Measurements from ENCODE around the genes OR52K2, OR51A7, OR51L1, OR52A5, HBG2, OR51B5, APBB1, ARFIP2 and RRP8.

GRCh38 chr11:3866252-3866634 is 10.8 kb downstream of the STIM1 start:
- PRO-cap, result no peak

DNA sequence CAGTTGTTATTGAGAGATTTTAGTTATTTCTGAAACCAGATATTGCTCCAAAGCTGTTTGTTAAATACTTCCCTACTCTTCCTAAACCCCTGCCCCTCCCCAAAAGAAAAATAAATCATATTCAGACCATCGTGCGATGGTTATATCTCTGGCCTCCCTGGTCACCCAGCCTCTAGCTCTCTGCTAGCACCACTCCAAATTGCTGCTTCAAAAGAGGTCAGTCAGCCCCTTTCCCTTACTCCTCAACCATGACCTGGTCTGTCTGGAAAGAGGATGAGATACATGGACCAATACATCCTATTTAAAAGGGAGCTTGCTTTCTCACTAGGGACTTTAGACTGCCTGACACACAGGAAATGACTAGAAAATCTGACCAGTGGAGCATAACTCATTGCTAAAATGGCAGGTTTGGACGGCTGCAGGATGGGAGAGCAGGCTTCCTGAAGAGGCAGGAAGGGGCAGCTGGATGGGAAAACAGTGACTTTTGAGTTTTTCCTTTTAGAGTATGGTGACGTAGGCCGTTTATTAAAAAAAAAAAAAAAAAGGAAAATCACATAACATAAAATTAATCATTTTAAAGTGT is 25.2 kb downstream of the STIM1 start:
- PRO-cap, result no peak

DNA sequence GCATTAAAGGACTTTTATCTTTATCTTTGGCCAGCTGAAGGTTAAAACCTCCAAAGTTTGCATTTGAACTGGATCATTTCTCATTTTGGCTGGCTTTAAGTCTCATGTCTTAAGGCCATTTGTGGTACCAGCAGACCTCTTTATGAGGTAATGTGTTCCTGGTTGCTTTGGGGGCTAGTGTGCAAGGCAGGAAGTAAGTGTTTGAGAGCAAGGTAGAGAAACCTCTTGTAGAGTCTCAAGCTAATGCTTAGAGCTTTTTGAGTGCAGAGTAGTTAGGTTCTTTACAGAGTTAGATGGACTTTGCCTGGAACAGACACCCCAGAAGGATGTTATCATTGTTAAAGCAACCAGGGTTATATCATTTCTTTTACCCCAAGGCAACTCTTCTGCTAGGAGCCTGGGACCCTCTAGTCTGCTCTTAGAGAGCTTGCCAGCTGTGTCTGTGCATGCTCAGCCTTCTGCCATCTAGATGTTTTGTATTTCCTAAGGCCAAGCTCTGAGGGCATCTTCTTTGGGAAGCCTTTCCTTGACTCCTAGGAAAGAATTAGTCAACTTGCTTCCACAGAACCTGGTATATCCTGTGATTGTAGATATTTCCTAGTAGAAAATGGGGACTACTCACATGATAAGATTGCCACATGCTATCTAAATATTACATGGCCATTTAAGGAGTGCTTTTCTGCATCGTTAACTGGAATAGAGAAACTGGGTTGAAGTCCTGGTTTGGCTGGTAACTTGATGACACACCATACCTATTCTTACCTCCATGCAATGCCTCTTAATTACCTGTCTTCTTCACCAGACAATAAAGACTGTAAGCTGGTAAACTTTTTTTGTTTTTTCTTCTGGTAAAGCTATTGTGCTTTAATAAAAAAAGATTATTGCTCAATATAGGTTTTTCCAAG is 87.5 kb downstream of the STIM1 start:
- PRO-cap, result no peak

DNA sequence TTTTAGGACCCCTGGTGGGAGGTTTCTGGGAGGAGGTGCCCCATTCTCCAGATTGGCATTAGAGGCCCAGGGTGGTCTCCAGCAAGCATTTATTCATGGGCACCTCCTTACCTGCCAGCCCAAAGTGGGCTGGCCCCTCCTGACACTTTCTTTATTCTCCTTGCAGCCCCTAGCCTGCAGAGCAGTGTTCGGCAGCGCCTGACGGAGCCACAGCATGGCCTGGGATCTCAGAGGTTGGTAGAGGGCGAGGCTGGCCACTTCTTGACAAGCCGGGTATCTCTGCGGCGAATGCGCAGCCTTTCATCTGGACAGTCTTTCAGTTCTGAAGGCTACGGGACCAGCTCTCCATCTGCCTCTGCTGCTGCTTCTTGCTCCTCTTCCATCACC is 8.3 kb upstream of the RRM1 start:
- PRO-cap, result no peak

DNA sequence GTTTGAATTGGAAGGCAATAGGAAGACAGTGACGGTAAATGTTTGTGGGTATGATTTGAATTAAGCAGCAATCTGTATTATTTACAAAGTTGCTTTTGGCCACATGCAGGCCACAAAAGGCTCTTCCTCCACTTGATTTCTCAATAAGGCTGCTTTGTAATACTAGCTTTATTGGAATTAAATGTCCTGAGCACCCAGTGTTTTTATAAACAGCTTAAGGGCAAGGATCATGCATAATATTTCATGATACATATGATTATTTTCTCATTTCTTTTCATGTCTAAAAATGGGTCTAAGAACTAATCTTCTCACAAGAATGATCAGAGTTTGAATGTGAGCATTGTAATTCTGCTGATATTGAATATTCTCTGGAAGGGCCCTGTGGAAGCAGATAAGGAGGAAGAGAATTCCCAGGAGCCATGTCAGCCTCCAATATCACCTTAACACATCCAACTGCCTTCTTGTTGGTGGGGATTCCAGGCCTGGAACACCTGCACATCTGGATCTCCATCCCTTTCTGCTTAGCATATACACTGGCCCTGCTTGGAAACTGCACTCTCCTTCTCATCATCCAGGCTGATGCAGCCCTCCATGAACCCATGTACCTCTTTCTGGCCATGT is at the start of gene OR52K2:
Gene OR52K2 (plus strand): TSS at position 375 of the 621 bp plus-strand sequence.
- PRO-cap, result no peak

- PRO-cap, result no peak
Observed at GRCh38 chr11:4903388-4903991, at the start of gene OR51A7. OR51A7 (plus strand) TSS chr11:4903783.

DNA sequence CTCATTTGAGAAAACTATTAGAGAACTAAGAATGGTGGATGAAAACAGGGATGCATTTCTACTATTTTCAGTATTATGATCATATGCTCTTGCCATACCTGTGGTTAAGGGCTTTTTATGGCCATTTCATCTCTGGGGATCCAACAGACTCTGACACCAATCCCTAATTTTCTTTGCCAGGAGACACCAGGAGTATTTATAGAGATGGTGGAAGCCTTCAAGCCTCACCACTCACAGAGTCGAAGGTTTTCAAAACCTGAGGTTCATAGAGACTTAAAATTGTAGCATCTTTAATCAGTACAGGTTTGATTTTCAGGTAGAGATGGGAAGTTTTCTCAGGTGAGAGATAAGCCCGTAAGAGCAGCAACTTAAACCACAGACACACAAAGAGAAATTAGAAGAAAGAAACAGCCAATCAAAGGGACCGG is at the start of gene OR51L1:
Gene OR51L1 (plus strand): TSS at position 239 of the 428 bp plus-strand sequence.
- PRO-cap, result no peak

DNA sequence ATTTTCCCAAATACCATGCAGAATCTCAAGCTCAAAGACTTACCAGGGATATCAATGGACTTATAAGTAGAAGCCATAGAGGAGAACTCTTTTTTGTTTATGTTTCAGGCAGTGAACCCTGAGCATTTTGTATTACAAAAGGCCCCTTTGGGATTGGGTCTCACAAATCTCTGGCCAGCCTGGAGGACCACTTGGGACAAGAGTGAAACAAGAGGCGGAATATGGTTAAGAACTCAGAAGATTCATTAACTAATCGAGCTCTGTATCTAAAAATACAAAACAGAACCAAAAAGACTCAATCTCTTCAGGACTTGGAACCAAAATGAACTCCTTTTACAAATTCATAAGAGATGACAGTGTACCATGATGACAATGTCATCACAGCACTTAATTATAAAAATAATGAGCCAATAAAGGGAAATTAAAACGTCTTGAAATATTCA is at the start of gene OR52A5:
Gene OR52A5 (minus strand): TSS at position 89 of the 443 bp plus-strand sequence.
- PRO-cap, result no peak

DNA sequence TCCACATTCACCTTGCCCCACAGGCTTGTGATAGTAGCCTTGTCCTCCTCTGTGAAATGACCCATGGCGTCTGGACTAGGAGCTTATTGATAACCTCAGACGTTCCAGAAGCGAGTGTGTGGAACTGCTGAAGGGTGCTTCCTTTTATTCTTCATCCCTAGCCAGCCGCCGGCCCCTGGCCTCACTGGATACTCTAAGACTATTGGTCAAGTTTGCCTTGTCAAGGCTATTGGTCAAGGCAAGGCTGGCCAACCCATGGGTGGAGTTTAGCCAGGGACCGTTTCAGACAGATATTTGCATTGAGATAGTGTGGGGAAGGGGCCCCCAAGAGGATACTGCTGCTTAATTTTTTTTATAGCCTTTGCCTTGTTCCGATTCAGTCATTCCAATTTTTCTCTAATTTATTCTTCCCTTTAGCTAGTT is at the start of gene HBG2:
Gene HBG2 (minus strand): TSS at position 118 of the 423 bp plus-strand sequence.
- PRO-cap, result no peak

- PRO-cap, result no peak
Observed at GRCh38 chr11:5343389-5343711, at the start of gene OR51B5. OR51B5 (minus strand) TSS chr11:5343524.

- PRO-cap, result no peak
Observed at GRCh38 chr11:5698208-5698576, 8.6 kb downstream of the TRIM22 start.

DNA sequence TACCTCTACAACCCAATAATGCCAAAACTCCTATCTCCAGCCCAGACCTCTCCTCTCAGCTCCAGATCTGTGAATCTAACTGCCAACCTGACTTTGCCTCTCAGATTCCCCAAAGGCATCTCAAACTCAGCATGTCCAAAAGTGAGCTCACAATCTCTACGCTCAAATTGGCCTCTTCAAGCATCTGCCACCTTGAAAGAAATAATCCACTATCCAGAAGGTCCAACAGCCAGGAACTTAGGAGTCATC is 8.9 kb downstream of the SMPD1 start:
- PRO-cap, result no peak

GRCh38 chr11:6418071-6419329 is at the start of gene APBB1:
APBB1 (minus strand) TSS chr11:6419094.
- PRO-cap, result bidirectional peak, plus-strand start at chr11:6419155, minus-strand start at chr11:6419057

DNA sequence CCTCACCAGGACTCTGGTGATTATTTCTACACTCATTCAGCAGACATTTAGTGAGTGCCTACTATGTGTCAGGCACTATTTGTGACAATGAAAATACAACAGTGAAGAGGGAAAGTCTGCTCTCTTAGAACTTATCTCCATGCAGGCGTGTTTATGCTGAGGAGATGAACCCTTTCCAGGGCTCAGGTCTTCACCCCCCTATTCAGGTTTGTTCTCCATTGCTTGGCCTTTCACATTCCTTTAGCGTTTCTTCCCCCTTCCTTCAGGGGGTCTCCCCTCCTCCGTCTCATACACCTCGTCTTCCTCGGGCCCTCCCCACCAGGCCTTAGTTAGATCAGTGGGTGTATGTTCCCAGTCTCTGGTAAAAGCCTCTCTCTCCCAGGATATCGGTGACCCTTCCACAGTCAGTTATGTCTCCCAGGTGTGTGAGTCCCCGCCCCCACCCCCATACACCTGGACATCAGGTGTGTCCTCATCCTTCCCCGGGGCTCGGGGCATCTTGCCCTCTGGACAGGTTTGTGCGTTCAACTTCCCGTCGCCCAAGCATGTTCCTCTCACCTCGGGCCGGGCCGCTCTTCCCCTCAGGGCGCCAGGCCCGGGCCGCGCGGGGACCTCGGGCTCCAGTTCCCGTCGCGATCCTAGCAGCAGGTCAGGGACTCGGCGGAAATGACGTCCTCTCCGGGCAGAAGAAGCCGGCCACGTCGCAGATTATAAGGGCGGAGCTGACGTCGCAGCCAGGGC is at the start of gene ARFIP2:
Gene ARFIP2 (minus strand): TSS at position 659 of the 741 bp plus-strand sequence.
- PRO-cap, result bidirectional peak, plus-strand start outside the sequence, minus-strand start at position 640 of the sequence

- PRO-cap, result bidirectional peak, plus-strand start at chr11:6603815, minus-strand start at chr11:6603666
Observed at GRCh38 chr11:6602954-6603943, at the start of gene RRP8. RRP8 (minus strand) TSS chr11:6603616.

DNA sequence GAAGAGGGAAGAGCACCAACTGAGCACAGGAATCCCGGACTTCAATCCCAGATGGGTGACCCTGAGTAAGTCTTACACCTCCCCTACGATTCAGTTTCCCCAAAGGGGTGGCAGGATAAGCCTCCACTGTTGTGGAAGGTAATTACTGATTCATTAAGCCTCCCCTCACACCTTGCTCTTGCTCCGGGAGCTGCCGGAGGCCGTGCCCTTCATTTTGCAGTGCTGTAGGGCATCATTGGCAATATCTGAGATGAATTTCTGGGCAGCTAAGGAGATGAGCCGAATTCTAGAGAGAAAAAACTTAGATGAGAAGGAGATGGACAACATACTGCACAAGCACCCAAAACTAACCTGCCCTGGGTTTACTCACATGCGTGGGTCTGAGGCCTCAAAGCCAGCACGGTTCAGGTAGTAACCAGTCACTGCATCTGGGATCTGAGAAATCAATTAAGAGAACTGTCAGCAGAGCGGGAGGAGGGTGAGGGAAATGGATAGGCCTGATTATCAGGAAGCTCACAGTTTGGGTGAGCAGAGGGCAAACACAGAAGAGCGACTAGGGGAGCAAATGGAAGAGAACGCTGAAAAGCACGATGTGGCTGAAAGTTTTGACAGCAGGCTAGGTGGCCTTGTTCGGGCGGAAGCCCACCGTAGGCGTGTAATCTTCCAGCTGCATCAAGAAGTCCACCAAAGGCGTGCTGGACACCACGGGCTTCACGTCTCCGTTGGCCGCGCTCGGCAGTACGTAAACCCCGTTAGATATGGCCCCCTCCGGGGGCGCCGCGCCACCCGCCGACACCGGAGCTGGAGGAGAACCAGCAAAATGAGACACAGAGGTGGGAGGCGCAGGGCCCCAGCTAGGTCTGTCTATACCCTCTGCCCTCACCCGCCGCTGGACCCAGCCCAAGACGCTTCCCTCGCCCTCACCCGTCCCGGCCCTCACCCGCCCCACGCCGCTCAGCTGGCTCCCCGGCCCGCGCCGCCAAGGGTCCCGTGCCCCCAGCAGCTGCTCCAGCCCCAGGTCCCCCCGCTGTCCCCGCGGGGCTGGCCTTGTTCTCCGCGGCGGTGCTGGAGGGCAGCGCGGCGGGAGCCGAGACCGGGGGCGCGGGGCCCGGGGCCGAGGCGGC is 636 bp downstream of the TAF10 start:
- PRO-cap, result no peak

GRCh38 chr11:6743367-6743952 is 28.3 kb downstream of the OR2AG2 start:
- PRO-cap, result no peak

DNA sequence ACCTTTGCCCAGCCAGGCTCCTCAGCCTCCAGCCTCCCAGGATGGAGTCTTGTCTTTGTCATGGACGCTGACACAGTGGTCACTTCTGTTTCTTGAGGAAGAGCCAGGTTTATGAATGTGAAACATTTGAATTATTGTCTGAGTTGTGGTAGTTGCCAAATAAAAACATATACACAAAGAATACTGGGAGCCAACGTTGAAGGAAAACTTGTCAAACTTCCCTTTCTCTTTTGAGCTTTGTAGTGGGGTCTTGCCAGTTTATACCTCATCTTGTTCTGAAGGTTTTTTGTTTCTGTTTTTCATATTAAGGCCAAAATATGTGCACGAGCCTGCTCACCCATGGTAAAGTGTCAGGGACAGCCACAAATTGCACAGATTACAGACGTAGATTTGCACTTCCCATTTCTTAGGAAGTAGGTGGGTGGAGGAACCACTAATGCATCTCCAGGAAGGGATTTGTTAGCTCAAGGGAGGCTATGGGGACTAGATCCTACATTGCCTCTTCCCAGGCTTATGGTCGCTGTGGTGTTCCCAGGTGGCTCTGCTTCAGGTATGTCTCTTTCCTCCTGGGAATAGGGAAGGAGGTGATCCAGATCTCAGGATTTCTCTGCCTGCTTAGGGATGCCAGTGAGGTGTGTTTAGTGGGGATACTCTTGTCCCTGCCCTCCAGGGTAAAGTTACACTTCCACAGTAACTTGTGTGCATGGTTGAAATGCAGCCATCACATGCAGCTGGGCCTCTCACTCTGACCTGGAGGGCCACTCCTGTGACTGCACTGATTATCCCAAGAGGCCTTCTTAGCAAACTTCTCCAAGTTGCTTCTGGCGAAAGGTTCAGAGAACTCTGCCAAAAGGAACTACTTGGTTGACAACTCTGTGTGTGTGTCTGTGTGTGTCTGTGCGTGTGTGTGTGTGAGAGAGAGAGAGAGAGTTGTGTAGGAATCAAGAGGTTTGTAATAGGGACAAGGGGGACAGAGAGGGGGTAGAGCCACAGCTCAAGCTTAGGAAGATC is 9.7 kb downstream of the PPFIBP2 start:
- PRO-cap, result no peak

GRCh38 chr11:7525424-7525848 is 11.6 kb downstream of the PPFIBP2 start:
- PRO-cap, result no peak

GRCh38 chr11:7573348-7574387 is 59.9 kb downstream of the PPFIBP2 start:
- PRO-cap, result no peak